Cerebellum (tissue), 5 donors: ENCODE measurements around a stretch of chr20.

DNA sequence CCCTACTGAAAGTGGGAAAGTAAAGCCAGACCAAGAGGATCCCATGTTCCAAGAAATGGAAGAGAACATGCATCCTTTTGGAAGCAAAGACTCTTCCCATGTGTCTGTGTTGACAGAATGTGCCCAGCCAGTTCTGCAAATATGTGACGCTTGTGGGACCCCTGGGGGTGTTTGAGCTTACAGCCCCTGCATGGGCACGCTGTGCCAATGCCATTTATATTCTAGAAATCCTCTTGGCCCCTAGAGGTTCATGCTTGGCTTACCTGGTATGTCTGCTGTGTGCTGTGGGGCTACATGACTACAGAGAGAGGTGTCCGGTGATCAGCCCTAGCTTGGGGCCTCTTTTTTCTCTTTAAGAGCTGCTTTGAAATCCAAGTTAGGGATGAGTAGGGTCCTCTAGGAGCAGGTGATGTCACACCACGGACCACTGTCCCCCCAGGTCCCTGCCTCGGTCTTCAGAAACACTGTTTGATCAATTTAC lies 26.4 kb downstream of the BCAS4 start:
- PRO-cap, 3 experiments: no peak in any of the 3 experiments
- RAMPAGE, long total RNA: no peak

GRCh38 chr20:50840573-50841037 lies 45.7 kb downstream of the BCAS4 start:
- PRO-cap, 3 experiments: no peak in any of the 3 experiments
- RAMPAGE, long total RNA: no peak

DNA sequence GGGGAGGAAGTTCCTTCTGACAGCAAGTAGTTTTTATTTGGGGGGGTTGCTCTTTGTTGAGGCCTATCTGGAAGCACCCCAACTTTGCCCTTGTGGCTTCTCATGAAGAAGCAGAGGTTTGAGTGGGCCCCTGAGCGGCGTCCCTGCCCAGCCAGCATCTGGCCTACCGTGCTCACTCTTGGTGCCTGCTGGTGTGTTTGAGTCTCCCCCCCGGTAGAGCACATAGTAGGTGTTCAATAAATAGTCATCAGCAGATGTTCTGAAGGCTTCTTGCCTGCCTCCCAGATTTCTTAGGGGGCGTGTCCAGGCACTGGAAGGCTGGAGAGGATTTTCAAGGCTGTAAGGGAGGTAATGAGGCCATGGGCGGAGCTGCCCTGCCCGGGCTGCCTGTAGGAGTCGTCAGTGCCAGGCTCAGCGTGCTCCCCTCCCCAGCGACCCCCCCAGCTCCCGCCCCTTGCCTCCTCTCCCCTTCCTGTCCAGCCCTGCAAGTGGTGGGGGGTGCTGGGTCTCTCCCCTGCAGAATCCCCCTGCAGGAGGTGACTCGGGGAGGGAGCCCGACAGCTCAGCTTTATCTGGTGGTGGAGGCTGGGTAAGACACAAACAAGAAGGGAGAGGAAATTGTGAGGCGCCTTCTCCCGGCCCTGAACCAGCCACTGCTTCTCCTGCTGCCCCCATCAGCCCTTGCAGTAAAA lies 55.9 kb downstream of the BCAS4 start:
- PRO-cap, 3 experiments: no peak in any of the 3 experiments
- RAMPAGE, long total RNA: no peak

DNA sequence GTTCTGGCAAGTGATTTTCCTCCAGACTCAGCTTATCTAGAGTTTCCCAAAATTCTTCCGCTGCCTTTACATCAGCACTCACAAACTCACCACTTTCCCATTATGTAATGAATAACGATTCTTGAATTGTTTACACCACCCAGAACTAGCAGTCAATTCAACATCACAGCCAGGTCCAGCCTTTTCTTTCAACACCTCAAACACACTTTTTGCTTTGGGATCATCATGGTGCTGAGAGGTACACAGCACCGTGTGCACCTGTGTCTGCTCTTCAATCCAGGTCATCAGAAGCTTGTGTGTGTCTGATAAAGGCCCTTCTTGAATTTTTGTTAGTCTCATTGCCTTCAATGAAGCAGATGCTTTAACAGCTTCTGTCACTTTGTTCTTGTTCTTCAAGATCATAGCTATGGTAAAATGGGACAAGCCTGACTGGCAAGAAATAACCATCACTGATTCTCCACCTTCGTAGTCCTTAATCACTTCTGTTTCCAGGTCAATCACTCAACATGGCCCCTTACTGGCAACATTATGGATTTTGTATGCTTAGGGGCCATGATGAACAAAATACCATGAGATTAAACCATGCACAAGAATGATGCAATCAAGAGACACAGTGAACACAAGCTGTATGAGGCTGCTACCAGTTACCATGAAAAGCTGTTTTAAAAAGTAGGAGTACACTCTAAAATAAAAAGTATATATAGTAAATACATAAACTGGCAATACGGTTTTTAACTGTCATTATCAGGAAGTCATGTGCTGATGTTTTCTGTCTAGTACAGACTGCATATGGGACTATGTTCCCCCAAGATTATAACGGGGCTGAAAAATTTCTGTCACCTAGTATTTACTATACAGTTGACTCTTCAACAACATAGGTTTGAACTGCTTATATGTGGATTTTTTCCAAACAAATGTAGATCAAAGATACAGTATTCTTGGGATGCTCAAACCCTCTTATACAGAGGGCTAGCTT lies 32.8 kb downstream of the ADNP start:
- PRO-cap, 3 experiments: no peak in any of the 3 experiments
- RAMPAGE, long total RNA: no peak

GRCh38 chr20:50916921-50918158 lies 13.9 kb downstream of the ADNP start:
- PRO-cap, 3 experiments: no peak in any of the 3 experiments
- RAMPAGE, long total RNA: no peak

GRCh38 chr20:50927518-50928406 lies 3.5 kb downstream of the ADNP start:
- PRO-cap, 3 experiments: no peak in any of the 3 experiments
- RAMPAGE, long total RNA: no peak

DNA sequence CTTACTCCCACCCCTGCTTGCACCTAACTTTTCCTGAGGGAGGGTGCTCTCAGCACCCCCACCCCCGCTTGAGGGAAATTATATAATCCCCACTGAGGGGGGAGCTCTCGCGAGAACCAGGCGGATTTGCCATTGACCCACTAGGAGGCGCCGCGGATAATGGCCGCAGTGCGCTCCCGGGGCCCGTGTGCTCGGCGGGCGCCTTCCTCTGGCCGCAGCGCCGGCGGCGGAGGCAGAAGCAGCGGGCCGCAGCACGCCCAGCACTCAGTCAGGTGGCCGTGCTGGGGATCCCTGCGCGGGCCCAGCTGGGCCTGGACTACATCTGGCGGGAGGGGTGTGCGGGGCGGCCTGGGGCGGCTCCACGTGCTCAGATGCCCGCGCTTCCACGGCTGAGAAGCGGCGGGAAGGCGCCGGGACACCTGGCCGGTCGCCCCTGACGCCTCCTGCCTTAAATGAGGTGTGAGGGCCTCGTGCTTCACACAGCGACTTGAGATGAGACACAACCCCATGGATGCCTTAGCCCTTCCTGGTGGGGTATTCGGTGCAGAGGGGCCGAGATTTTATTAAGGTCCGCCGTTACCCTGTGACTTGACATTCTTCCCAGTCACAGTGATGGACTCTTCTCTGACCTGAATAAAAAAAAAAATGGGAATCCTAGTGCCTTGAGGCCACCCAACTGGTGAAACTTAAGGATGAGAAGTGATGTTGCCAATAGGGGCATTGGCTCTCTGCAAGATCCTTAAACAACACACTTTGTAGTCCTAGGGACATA lies 499 bp upstream of the ADNP start:
- PRO-cap, 3 experiments: peak in 3 of 3 experiments; most common plus-strand start position 132 of the sequence (in 1)
- RAMPAGE, long total RNA: no peak

DNA sequence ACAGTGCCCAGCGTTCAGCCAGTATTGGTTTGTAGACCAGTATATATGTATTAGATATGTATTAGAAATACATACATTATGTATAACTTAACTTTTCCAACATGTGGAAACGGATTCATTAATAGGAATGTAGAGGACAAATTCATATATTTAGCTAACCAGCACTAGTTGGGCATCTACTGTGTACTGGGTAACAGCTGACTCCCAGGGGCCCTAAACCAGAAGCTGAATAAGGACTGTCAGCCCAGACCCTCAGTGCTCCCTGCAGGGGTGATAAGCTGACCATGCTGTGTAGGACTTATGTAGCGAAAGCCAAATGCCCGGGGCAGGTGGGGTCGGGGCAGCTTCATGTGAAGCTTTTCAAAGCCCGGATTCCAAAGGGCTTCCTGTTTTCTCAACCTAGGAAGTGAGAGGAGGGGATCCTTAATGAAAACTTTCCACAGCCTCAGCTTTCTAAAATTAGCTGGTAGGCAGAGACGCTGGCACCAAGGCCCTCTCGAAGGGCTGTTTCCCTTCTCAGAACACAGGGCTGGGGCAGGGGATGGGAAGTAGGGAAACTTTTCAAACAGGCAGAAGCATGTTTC lies 149.1 kb downstream of the NFATC2 start:
- PRO-cap, 3 experiments: no peak in any of the 3 experiments
- RAMPAGE, long total RNA: no peak

- PRO-cap, 3 experiments: no peak in any of the 3 experiments
- RAMPAGE, long total RNA: no peak
Measured at GRCh38 chr20:51529773-51530283, 12.7 kb downstream of the NFATC2 start.

- PRO-cap, 3 experiments: no peak in any of the 3 experiments
- RAMPAGE, long total RNA: no peak
Measured at GRCh38 chr20:51630924-51632201, 88.8 kb upstream of the NFATC2 start.

- PRO-cap, 3 experiments: no peak in any of the 3 experiments
- RAMPAGE, long total RNA: no peak
Measured at GRCh38 chr20:52005982-52006207, 185.7 kb downstream of the ZFP64 start.

DNA sequence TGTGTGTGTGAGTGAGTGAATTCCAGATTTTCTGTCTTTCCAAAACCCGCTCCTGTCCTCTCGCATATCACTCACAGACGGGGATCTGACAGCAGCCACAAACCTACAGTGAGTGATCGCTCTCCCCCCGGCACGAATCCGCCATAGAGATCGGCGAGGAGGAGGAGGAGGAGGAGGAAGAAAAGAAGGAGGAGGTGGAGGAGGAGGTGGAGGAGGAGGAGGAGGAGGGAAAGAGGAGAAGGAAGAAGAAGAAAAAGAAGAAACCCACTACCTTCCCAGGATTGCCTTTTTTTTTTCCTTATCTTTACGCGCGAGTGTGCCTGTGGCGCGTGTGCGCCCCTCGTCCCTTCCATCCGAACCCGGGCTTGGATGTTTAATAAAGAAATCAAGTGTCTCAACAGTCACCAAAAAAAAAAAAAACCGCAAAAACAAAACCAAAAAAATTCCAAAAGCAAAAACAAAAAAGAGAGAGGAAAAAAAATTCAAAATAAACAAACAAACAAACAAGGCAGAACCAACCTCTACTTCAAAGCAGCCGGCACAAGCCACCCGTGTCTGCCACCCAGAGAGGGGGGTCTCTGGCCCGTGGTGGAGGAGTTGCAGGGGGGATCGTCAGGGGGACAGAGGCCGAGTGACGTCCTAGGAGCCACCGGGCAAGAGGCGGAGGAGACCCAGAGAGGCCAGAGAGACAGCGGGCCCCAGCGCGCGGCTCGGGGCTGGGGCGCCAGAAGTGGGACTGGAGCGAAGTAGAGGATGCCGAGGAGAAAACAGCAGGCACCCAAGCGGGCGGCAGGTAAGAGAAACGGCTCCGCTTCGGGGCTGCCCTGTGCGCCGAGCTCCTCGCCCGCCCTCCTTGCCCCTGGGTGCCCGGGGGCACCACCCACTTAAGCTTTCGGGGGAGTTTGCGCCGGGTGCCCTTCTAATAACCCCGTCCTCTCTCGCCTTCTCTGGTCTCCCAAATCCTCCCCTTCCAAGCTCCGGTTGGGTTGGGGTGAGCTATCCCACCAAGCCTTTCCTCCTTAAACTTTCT lies 698 bp downstream of the TSHZ2 start:
- PRO-cap, 3 experiments: no peak in any of the 3 experiments
- RAMPAGE, long total RNA: no peak

- PRO-cap, 3 experiments: no peak in any of the 3 experiments
- RAMPAGE, long total RNA: no peak
Measured at GRCh38 chr20:52975889-52976127, 3.6 kb downstream of the TSHZ2 start.

- PRO-cap, 3 experiments: no peak in any of the 3 experiments
- RAMPAGE, long total RNA: no peak
Measured at GRCh38 chr20:53580461-53581081, 13.1 kb downstream of the ZNF217 start.

- PRO-cap, 3 experiments: no peak in any of the 3 experiments
- RAMPAGE, long total RNA: no peak
Measured at GRCh38 chr20:53595041-53595572, 1.5 kb upstream of the ZNF217 start.

DNA sequence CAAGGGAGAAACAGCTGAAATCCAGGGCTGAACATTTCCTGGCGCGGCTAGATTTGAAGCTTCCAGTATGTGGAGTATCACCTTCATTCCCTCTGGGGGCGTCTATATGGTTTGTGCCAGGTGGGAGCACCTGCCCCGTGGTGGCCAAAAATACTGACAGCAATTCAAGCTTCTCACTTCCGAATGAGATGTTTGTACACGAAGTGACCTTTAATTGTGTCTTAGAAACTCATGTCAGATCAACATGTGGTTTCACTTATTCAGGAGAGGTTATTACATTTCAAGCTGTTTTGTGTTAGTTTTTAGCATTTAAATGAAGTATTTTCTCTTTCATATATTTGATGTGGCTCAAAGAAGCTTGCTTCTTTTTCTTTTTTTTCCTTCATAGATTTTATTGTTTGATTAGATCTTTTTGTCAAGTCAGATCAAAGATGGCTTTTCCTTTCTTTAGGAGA lies 67.4 kb upstream of the ZNF217 start:
- PRO-cap, 3 experiments: no peak in any of the 3 experiments
- RAMPAGE, long total RNA: no peak

GRCh38 chr20:53711409-53711655 lies 117.7 kb upstream of the ZNF217 start:
- PRO-cap, 3 experiments: no peak in any of the 3 experiments
- RAMPAGE, long total RNA: no peak

GRCh38 chr20:53805790-53806162 lies 212.1 kb upstream of the ZNF217 start:
- PRO-cap, 3 experiments: no peak in any of the 3 experiments
- RAMPAGE, long total RNA: no peak

DNA sequence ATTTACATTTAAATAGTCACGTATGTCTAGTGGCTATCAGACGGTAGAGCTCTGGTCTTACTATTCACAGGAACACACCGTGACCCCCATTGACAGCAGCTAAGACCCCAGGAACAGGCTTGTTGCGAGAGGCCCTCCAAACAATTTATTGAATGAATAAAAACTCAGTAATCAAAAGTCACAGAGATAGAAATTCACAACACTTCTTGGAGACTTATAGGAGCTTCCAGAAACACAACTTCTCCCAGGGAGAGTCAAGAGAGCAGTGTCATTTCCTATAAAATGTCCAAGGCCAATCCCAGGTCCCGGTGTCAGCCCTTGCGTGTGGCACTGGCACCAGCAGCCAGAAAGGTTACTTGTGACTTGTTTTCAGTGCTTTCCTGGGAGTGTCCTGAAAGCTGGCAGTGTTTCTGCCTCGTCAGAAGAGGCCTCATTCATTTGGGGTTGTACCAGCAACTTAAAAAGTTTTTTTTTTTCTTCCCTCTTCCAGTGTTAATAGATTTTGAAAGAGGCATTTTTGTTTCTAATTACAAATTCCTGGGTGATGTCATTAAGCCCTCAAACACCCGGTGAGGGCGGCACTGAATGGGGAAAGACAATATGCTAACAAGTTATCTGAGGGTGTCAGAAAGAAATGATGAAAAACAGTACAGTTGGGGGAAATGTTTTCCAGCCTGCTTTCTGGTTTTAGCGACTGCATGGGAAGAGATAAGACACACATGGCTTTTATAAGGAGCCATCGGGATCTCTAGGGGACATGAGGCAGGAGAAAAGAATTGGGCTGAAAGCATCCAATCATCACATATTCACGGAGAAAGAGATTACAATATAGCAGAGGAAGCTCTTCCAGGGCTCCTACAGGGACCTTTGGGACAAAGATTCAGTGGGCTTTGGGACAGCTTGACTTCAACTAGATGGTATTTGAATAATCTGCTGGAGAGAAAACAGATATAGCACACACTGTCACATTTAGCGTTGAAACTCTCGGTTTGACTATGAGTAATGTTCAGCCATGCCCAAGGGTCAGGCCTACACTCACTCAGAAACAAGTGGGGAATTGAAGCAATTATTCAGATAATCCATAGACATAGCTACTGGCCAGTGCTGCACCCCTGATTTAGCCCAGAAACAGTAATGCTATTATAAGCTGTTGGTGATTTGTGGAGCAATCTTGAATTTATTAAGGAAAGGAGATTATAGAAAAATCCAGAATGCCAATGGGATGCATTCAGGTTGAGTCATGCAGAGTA lies 153.1 kb downstream of the BCAS1 start:
- PRO-cap, 3 experiments: no peak in any of the 3 experiments
- RAMPAGE, long total RNA: no peak

GRCh38 chr20:53926497-53927227 lies 143.7 kb downstream of the BCAS1 start:
- PRO-cap, 3 experiments: no peak in any of the 3 experiments
- RAMPAGE, long total RNA: no peak